Sternocleidomastoid (tissue), 1 donor: ENCODE measurements around a stretch of chr2.

GRCh38 chr2:37926002-37926309 lies 869 bp downstream of the RMDN2 start:
- PRO-cap, result no peak

DNA sequence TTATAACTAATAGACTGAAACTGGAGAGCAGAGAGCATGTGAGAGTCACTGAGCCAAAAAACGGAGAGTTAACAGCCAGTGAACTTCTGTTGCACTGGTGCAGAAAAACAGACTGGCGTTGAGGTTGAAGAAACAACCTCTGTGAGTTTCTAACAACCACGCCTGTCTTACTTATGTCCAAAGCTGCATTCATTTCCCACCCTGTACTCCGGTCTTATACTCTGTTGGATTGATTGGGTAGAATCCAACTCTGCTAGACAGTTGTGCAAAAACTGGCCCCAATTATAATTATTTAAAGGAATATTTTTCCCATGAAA lies 9.5 kb downstream of the CYP1B1 start:
- PRO-cap, result no peak

DNA sequence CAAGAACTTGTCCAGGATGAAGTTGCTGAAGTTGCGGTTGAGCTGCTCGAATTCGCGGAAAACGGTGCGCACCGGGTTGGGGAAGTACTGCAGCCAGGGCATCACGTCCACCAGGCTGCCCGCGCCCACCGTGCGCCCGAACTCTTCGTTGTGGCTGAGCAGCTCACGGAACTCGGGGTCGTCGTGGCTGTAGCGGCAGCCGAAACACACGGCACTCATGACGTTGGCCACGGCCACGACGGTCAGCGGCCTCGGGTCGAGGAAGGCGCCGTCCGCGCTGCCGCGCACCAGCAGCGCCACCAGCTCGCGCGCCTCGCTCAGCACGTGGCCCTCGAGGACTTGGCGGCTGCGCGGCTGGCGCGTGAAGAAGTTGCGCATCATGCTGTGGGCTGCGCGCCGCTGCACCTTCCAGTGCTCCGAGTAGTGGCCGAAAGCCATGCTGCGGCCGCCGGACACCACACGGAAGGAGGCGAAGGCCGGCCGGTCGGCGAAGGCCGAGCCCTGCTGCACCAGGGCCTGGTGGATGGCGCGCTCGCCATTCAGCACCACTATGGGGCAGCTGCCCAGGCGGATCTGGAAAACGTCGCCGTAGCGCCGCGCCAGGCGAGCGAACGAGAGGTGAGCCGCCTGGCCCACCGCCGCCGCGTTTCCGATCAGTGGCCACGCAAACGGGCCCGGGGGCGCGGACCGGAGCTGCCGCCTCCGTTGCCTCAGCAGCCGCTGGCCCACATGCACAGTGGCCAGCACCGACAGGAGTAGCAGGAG lies 1.2 kb downstream of the CYP1B1 start:
- PRO-cap, result no peak

GRCh38 chr2:38109353-38110338 lies 33.7 kb upstream of the CYP1B1 start:
- PRO-cap, result no peak

GRCh38 chr2:38129284-38129960 lies 53.5 kb upstream of the CYP1B1 start:
- PRO-cap, result no peak

GRCh38 chr2:38377810-38378326 lies 795 bp upstream of the ATL2 start:
- PRO-cap, result no peak

DNA sequence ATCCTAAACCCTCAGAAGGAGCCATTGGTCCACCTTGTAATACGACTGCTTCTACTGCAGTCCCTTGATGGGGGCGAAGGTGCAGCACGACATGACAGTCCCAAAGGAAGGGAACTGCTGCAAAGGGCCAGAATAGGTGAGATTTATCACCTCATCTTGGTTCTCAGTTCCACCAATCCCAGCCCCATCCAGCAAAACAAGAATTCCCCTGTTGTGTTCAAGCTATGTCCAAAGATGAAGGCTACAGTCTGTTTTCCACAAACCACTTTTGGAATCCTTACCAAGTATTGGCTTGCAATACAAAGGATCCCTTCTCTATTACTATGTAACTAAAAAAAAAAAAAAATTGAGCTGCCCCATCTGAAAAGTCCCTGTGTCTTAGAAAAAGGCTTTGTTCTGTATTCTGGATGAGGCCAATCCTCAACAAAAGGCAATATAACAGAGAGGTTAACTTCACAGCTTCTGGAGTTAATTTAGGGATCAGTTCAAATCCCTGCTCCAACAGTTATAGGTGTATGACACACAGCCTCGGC lies 61.0 kb upstream of the ATL2 start:
- PRO-cap, result no peak

DNA sequence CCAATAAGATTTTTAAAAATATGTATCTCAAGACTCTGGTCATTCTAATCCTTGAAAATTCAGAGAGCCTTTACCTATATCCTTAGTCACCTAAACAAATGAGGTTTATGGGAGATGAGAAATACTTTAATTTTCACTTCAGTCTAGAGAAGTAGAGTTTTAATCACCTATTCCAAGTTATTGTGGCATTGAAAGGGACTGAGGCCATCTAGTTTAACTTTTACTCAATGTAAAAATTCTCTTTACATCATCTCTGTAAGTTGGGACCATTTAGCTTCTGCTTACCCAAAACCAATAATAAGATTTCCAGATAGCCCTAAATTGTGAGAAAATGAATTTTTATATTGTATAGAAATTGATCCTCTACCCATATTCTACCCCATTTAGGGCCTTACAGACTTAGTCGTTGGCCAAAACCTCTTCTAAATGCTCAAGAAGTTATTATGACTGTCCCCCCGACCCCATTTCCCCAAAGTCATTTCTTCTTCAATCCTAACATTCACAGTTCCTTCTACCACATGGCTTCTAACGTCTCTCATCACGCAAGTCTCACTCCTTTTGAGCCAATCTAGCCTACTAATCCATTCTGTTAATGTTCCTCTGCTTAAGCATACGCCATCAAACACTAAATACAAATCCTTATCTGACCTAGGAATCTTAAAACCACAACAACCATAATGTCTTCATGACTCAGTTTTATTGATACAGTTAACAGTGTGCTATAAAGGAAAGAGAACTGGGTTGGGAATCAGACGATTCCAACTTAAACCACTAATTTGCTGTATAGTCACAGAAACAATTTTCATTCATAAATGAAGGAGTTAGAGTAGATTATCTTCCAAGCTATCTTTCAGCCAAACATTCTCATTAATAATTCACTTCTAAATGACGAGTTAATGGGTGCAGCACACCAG lies 24.0 kb downstream of the HNRNPLL start:
- PRO-cap, result no peak

DNA sequence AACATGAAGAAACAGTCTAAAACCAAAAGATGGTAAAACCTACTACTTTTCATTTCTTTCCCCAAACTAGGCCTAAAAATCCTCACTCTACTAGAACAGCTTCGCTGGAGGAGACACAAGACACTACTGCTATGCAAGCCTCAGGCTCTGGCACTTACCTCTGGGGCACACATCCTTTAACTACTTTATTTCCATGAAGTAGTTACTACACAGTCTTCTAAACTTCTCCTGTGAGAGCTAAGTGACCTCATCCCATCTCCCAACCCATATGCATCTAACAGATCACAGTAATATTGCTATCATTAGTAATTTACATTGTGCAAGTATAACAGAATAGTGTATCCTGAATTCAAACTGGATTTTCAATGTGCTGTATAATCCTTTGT lies 4.0 kb downstream of the HNRNPLL start:
- PRO-cap, result no peak

- PRO-cap, result no peak
Measured at GRCh38 chr2:38737246-38738192, 13.6 kb downstream of the SRSF7 start.

- PRO-cap, result no peak
Measured at GRCh38 chr2:38740955-38742289, 9.7 kb downstream of the SRSF7 start.

DNA sequence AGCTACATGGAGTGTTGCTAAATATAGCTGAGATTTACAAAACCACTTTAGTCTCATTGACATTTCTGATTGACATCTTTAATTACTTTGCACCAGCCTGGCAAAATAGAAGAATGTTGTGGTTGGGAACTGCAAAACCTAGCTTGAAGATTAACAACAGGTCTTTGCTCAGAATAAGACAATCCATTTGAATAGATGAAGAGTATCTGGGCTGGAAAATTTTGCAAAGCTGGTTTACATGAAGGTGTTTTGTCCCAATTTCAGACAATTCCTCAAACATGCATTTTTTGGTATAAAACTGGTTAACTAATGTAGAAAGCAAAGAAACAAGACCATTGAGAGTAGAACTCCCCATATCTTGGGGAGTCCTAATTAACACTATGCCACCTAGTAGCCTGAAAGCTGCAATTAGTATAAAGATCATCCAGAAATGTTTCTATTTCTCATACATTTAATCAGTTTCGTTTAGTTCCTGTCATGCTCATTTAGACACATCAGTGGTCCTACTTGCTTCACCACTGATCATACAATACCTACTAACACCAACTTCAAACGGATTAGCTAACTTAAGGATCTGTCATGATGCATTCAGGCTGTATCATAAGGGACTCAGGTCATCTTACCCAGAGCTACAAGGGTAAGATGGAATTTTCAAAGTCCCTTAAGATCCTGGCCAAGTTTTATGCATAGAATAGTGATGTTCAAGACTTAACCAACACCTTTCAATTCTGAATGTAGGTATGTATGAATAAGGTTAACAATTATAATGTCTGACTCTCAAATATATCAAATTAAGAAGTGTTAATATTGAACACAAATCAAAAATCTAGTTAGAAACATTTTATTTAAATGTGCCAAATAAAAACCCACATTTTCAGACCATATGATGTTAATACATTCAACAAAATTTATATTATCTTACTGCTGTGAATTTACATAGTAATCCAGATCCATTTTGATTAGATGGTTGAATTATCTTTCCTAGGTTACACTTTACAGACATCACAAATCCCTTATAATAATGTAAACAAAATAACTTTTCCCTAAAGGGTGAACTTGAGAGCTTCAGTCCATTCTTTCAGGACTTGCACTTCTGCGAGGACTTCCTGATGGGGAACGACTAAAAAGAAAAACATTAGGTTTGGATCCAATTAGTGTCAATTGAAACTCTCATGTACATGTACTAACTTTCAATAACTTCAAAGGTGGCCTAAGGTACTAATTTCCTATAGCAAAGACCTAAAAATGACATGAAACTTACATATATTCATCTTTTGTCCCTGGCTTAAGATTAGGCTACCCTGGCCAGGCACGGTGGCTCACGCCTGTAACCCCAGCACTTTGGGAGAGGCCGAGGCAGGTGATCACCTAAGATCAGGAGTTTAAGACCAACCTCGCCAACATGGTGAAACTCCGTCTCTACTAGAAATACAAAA lies 6.6 kb downstream of the SRSF7 start:
- PRO-cap, result no peak

DNA sequence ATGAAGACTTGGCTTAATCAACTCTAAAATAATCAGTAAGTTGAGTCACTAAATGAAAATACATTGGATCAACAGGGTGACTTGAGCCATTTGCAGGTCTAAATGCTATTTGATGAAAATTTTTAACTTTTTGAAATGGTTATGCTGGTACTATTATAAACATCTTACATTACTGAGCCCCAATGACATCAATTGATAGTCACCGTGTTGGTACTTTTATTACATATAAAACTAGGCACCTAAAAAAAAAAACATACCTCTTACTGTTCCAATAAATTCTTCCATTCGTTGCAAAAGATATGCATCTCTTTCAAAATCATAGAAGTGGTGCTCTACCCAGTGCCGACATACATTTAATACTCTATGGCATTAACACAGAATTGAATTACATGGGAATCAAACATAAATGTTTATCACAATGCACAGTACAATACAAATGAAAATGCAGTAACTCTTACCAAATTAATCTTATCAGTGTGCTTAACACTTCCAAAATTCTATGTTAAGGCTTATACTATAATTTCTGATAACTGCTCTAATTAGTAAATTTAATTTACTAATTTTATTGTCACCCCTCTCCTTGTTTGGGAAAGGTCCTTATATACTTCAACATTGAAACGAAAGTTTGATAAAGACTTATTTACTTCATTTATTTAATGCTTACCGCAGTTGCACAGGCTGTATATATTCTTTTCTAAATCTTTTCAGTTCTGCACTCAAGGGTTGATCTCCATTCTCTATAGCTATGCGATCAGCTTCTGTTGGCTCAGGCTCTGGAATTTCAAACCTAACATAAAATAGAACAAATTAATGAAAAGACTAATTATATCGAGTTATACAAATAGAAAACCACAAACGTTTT lies 107.4 kb downstream of the SOS1 start:
- PRO-cap, result no peak

- PRO-cap, result no peak
Measured at GRCh38 chr2:39034980-39035726, 85.7 kb downstream of the SOS1 start.

DNA sequence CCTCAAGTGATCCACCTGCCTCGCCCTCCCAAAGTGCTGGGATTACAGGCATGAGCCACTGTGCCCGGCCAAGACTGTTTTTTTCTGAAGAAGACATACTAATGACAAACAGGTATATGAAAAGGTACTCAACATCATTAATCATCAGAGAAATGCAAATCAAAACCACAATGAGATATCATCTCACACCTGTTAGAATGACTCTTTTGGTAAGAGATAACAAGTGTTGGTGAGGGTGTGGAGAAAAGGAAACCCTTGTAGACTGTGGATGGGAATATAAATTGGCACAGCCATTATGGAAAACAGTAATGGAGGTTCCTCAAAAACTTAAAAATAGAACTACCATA lies 20.9 kb downstream of the SOS1 start:
- PRO-cap, result no peak

GRCh38 chr2:39435590-39436258 lies 1.4 kb downstream of the MAP4K3 start:
- PRO-cap, result no peak

DNA sequence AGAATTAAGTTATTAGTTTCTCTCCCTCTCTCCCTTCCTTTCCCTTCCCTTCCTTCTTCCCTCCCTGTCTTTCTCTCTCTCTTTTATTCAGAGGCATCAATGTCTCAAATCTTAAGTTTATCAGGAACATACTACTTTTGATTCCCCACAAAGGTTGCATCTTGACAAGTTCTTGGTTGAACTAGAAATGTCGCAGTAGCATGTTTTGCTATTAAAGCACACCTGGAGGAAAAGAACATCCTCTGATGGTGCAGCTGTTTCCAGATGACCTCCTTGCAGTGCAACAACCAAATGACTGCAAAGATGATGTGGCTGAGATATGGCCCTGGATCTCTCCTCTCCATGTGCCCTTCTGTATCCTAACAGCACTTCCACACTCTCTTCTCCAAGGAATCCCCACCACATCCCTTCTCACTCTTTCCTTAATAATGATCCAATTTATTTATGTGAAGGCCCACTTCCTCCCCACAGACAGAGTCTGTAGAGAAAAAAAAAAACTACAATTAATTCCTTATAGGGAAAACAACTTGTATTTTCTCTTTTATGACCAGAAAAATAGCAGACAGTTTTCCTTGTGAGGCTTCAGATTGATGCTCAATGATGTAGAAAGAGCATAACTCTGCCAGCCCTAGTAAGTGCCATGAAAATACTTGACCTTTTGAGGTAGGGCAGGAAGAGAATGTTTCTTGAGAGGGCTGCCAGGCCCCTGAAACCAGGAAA lies 127.1 kb downstream of the SLC8A1 start:
- PRO-cap, result no peak

- PRO-cap, result no peak
Measured at GRCh38 chr2:40716965-40717345, 265.1 kb upstream of the SLC8A1 start.

GRCh38 chr2:41725732-41726369 lies 322.0 kb upstream of the PKDCC start:
- PRO-cap, result no peak

GRCh38 chr2:41736384-41736599 lies 311.5 kb upstream of the PKDCC start:
- PRO-cap, result no peak